Testis (tissue), 5 donors: ENCODE measurements around a stretch of chr15.

- PRO-cap, 3 experiments: no peak in any of the 3 experiments
- RAMPAGE, long total RNA, 2 experiments: no peak in any of the 2 experiments
- RRBS: 3% methylated on average over 21 of the region's 33 CpGs
These were observed 1.1 kb upstream of the ZNF710 start for GRCh38 chr15:90000062-90000465.

DNA sequence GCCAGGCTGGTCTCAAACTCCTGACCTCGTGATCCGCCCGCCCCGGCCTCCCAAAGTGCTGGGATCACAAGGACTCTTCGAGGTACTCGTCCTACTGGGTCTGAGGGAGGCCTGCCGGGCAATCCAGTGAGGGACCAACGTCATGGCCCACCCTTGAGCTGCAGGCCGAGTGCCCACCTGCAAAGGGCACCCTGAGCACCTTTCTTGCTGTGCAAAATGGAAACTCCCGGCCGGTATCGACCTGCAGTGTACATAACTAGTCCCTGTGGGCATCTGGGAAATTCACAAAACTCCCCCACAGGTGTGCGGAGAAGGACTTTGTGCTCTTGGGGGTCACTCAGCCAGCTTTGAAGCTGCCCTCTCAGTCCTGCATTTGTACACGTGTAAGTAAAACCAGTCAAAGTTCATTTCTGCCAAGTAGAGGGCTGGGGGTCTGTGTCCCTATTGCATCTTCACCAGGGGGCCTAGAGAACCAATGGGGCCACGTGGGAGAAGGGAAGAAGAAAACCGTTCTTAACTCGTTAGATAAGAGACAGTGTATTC lies 2.0 kb downstream of the ZNF710 start:
- PRO-cap, 3 experiments: no peak in any of the 3 experiments
- RAMPAGE, long total RNA, 2 experiments: no peak in any of the 2 experiments
- RRBS: 9% methylated on average over 5 of the region's 17 CpGs

DNA sequence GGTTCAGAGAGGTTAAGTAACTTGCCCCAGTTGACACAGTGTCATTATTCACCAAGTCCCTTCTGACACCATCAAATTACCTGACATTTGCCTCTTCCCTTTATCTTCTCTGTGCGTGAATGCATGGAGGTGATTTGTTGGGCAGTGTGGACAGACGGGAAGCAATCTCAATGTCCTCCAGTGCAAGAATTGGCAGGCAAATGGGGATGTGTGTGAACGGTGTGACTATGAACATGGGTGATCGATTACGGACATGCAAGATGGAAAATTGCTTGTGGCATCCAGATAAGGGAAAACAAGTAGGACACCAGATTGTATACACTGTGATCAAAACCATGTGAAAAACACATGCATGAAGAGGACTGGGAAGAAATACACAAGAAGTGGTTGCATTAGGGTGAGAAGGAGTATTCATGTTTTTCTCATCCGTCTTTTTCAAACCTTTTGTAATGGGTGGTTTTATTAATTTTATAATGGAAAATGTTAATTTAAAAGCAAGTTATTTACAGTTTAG lies 27.5 kb downstream of the ZNF710 start:
- PRO-cap, 3 experiments: no peak in any of the 3 experiments
- RAMPAGE, long total RNA, 2 experiments: no peak in any of the 2 experiments
- RRBS: no CpG with 5 or more reads among the region's 6 CpGs

DNA sequence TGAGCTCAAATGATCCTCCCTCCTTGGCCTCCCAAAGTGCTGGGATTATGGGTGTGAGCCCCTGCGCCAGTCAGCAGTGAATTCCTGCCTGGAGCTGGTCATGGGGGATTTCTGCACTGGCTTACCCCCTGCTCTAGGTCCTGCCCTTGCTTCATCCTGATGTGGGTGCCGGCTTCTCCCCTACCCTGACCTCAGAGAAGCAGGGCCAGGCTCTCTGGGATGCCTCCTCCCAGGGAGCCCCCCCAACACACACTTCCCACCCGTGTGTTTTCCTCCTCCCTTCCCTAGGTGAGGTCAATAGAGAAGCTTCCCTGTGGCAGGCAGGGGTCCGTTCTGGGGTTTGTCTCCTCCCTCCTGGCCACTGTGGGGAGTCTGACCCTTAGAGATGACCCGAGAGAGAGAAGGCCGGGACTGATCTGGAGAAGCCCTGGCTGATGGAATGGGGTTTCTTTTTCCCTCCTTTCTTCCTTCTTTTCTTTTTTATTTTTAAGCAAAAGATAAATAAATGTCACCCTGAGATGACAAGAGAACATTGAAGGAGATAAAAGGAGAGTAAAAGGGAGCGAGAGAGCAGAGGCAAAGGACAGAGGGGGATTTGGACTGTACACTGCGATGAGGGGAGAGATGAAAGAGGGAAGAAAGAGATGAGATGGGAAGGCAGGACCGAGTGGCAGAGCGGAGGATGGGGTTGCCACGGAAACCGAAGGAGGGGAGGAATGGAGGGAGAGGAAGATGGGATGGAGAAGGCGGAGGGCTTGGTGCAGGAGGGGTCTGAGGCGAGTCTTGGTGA lies 48.5 kb downstream of the IDH2 start:
- PRO-cap, 3 experiments: no peak in any of the 3 experiments
- RAMPAGE, long total RNA, 2 experiments: no peak in any of the 2 experiments
- RRBS: no CpG with 5 or more reads among the region's 14 CpGs

- PRO-cap, 3 experiments: no peak in any of the 3 experiments
- RAMPAGE, long total RNA, 2 experiments: no peak in any of the 2 experiments
- RRBS: no CpG with 5 or more reads among the region's 20 CpGs
These were observed 26.6 kb downstream of the IDH2 start for GRCh38 chr15:90075105-90076541.

- PRO-cap, 3 experiments: no peak in any of the 3 experiments
- RAMPAGE, long total RNA, 2 experiments: no peak in any of the 2 experiments
- RRBS: no CpG with 5 or more reads among the region's 2 CpGs
These were observed 1.7 kb upstream of the IDH2 start for GRCh38 chr15:90103873-90104409.

GRCh38 chr15:90151949-90152722 lies 49.0 kb upstream of the SEMA4B start:
- PRO-cap, 3 experiments: no peak in any of the 3 experiments
- RAMPAGE, long total RNA, 2 experiments: no peak in any of the 2 experiments
- RRBS: no CpG with 5 or more reads among the region's 13 CpGs

DNA sequence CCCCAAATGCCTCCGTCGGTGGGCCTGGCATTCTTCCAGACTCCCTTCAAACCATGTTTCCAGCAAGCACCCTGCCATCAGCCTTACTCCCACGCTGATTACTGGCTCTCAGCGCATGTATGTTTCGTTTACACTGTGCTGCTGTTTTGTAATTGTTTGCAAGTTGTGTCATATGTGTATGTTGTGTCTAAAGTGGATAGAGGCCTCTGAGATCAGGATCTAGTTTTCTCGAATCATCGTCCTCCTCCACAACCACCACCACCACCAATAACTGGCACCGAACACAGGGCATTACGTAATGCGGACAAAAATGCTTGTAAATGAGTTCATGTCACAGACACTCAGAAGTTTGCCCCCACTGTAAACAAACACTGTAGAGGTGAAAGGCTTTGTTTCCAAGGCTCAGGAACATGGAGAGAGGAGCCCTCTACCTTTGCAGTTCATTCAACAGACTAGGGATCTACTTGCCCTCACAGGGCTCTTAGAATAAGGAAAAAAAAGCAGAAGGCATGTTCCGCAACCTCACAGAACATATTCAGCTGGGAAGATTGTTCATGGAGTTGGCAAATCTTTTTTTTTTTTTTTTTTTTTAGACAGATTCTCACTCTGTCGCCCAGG lies 46.1 kb upstream of the SEMA4B start:
- PRO-cap, 3 experiments: no peak in any of the 3 experiments
- RAMPAGE, long total RNA, 2 experiments: no peak in any of the 2 experiments
- RRBS: no CpG with 5 or more reads among the region's 12 CpGs

- PRO-cap, 3 experiments: peak in 2 of 3 experiments; most common minus-strand start chr15:90187597 (in 2)
- RAMPAGE, long total RNA, 2 experiments: no peak in any of the 2 experiments
- RRBS: no CpG with 5 or more reads among the region's 11 CpGs
These were observed 13.9 kb upstream of the SEMA4B start for GRCh38 chr15:90186971-90187923.

DNA sequence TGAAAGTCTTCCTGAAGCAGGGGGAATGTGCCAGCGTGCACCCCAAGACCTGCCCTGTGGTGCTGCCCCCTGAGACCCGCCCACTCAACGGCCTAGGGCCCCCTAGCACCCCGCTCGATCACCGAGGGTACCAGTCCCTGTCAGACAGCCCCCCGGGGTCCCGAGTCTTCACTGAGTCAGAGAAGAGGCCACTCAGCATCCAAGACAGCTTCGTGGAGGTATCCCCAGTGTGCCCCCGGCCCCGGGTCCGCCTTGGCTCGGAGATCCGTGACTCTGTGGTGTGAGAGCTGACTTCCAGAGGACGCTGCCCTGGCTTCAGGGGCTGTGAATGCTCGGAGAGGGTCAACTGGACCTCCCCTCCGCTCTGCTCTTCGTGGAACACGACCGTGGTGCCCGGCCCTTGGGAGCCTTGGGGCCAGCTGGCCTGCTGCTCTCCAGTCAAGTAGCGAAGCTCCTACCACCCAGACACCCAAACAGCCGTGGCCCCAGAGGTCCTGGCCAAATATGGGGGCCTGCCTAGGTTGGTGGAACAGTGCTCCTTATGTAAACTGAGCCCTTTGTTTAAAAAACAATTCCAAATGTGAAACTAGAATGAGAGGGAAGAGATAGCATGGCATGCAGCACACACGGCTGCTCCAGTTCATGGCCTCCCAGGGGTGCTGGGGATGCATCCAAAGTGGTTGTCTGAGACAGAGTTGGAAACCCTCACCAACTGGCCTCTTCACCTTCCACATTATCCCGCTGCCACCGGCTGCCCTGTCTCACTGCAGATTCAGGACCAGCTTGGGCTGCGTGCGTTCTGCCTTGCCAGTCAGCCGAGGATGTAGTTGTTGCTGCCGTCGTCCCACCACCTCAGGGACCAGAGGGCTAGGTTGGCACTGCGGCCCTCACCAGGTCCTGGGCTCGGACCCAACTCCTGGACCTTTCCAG lies 5.1 kb downstream of the CIB1 start:
- PRO-cap, 3 experiments: no peak in any of the 3 experiments
- RAMPAGE, long total RNA, 2 experiments: no peak in any of the 2 experiments
- RRBS: 77% methylated on average over 4 of the region's 33 CpGs

GRCh38 chr15:90264422-90265041 lies 940 bp upstream of the NGRN start:
- PRO-cap, 3 experiments: peak in 1 of 3 experiments; most common plus-strand start chr15:90264957 (in 1)
- RAMPAGE, long total RNA, 2 experiments: no peak in any of the 2 experiments
- RRBS: no CpG with 5 or more reads among the region's 5 CpGs

DNA sequence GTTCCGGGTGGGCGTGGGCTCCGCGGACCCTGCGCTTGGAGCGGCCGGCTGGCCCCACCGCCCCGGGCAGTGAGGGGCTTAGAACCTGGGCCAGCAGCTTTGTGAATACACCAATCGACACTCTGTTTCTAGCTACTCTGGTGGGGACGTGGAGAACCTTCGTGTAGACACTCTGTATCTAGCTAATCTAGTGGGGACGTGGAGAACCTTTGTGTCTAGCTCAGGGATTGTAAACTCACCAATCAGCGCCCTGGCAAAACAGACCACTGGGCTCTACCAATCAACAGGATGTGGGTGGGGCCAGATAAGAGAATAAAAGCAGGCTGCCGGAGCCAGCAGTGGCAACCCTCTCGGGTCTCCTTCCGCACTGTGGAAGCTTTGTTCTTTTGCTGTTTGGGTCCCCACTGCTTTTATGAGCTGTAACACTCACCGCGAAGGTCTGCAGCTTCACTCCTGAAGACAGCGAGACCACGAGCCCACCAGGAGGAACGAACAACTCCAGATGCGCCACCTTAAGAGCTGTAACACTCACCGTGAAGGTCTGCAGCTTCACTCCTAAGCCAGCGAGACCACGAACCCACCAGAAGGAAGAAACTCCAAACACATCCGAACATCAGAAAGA lies 18.6 kb upstream of the CRTC3 start:
- PRO-cap, 3 experiments: peak in 2 of 3 experiments; most common plus-strand start position 344 of the sequence (in 2); most common minus-strand start position 174 of the sequence (in 1)
- RAMPAGE, long total RNA, 2 experiments: no peak in any of the 2 experiments
- RRBS: no CpG with 5 or more reads among the region's 27 CpGs

GRCh38 chr15:90594131-90595122 lies 64.7 kb downstream of the CRTC3 start:
- PRO-cap, 3 experiments: peak in 2 of 3 experiments; most common minus-strand start chr15:90594497 (in 2)
- RAMPAGE, long total RNA, 2 experiments: no peak in any of the 2 experiments
- RRBS: no CpG with 5 or more reads among the region's 14 CpGs

- PRO-cap, 3 experiments: no peak in any of the 3 experiments
- RAMPAGE, long total RNA, 2 experiments: no peak in any of the 2 experiments
- RRBS: no CpG with 5 or more reads among the region's 3 CpGs
These were observed 80.2 kb downstream of the CRTC3 start for GRCh38 chr15:90609837-90610325.

GRCh38 chr15:90686336-90686921 lies 30.7 kb upstream of the BLM start:
- PRO-cap, 3 experiments: no peak in any of the 3 experiments
- RAMPAGE, long total RNA, 2 experiments: no peak in any of the 2 experiments
- RRBS: no CpG with 5 or more reads among the region's 3 CpGs

DNA sequence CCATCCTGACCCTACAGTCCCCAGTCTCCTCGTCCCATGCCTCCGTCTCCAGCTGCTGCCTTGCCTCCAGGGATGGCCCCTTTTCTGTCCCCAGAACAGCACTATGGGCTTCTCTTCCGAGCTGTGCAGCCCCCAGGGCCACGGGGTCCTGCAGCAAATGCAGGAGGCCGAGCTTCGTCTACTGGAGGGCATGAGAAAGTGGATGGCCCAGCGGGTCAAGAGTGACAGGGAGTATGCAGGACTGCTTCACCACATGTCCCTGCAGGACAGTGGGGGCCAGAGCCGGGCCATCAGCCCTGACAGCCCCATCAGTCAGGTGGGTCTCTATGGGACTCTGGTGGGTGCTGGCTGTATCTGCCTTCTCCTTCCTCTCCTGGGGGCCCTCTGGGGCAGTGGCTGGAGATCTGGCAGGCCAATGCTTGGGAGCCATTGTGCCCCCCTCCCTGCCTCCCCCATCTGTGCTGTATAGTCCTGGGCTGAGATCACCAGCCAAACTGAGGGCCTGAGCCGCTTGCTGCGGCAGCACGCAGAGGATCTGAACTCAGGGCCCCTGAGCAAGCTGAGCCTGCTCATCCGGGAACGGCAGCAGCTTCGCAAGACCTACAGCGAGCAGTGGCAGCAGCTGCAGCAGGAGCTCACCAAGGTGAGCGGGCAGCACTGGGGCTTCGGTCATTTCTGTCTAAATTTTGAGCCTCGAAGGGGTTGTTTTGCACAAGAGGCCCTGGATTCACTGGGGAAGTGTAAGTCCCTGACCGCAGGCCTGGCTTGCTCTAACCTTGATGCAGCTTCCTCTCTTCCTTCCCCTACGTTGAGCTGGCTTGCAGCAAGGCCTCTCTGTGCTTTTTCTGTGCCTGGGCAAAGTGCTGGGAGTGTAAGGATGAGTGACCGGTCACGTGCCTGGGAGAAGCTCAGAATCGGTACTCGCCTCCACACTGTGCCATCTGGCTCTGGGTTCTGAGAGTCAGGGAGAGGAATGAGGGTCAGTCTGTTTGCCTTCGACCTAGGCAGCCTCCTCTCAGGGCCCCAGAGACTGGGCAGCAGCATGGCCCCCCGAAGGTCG lies 969 bp downstream of the FES start:
- PRO-cap, 3 experiments: no peak in any of the 3 experiments
- RAMPAGE, long total RNA, 2 experiments: no peak in any of the 2 experiments
- RRBS: no CpG with 5 or more reads among the region's 27 CpGs

DNA sequence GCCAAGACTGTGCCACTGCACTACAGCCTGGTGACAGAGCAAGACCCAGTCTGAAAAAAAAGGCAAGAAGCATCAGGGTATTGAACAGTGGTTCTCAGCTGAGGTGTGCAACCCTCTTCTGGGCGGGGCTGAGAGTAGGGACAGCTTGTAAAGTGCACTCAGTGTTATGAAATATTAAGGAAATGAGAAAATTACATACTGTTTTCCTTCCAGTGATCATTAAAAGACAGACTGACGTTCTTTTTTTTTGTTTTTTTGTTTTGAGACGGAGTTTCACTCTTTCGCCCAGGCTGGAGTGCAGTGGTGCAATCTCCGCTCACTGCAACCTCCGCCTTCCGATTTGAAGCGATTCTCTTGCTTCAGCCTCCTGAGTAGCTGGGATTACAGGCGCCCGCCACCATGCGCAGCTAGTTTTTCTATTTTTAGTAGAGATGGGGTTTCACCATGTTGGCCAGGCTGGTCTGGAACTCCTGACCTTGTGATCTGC lies 11.2 kb downstream of the MAN2A2 start:
- PRO-cap, 3 experiments: no peak in any of the 3 experiments
- RAMPAGE, long total RNA, 2 experiments: no peak in any of the 2 experiments
- RRBS: no CpG with 5 or more reads among the region's 11 CpGs

- PRO-cap, 3 experiments: no peak in any of the 3 experiments
- RAMPAGE, long total RNA, 2 experiments: no peak in any of the 2 experiments
- RRBS: no CpG with 5 or more reads among the region's 11 CpGs
These were observed 9.4 kb downstream of the HDDC3 start for GRCh38 chr15:90922722-90923604.

DNA sequence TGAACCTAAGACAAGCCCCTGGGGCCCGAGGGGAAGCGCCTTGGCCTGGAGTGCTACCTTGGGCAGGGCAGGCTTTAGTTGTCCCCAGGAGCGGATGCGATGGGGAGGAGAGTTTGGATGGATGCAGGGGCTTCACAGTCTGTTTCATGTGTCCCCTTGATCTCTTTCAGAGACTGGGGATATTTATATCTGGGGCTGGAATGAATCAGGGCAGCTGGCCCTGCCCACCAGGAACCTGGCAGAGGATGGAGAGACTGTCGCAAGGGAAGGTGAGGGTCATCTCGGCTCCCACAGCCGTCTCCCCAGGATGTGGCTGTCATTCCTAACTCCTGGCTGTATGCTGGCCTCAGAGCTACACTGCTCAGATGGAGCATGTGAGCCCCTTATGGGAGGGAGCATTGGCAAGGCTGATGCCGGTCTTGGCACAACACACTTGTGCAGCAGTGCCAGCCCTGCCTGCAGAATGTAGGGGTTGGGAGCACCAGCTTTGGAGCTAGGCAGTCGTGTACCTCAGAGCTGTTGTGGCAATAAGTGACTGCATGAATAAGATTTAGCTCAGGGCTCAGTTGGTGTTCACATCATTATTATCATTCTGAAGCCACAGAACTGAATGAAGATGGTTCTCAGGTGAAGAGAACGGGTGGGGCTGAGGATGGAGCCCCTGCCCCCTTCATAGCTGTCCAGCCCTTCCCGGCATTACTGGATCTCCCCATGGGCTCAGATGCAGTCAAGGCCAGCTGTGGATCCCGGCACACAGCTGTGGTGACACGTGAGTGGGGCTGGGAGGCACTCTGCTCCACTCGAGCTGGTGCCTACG lies 5.3 kb downstream of the RCCD1 start:
- PRO-cap, 3 experiments: no peak in any of the 3 experiments
- RAMPAGE, long total RNA, 2 experiments: no peak in any of the 2 experiments
- RRBS: 88% methylated on average over 2 of the region's 15 CpGs

GRCh38 chr15:91005453-91006228 lies 11.3 kb upstream of the PRC1 start:
- PRO-cap, 3 experiments: no peak in any of the 3 experiments
- RAMPAGE, long total RNA, 2 experiments: no peak in any of the 2 experiments
- RRBS: no CpG with 5 or more reads among the region's 14 CpGs